Hair follicular keratinocyte (primary cell): ENCODE measurements around the genes PDE4A, DNM2 and TMED1.

- RAMPAGE, long total RNA: no peak
Measured at GRCh38 chr19:10270219-10270609, 706 bp upstream of the ICAM1 start.

DNA sequence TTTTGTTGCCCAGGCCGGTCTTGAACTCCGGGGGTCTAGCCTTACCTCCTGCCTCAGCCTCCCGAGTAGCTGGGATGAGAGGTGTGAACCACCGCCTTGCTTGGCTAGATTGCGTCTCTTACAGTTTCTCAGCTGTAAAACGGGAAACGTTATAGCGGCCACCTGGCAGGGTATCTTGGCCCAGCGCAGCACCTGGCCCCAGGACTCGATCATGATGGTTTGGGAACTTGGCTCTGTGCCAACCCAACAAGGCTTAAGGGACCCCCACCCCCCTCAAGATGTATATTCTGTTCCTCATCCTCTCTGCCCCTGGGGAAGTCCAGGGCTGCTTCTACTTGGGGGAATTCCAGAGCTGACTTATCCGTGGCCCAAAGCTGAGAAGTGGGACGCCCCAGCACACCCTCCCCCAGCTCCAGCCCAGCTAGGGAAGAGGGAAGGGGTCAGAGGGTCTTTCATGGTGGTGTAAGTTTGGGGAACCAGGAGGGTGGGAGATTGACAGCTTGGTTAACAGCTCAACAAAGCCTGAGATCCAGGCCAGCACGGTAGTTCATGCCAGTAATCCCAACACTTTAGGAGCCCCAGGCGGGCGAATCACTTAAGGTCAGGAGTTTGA, 659 bp downstream of the ICAM1 start:
- RAMPAGE, long total RNA: no peak

DNA sequence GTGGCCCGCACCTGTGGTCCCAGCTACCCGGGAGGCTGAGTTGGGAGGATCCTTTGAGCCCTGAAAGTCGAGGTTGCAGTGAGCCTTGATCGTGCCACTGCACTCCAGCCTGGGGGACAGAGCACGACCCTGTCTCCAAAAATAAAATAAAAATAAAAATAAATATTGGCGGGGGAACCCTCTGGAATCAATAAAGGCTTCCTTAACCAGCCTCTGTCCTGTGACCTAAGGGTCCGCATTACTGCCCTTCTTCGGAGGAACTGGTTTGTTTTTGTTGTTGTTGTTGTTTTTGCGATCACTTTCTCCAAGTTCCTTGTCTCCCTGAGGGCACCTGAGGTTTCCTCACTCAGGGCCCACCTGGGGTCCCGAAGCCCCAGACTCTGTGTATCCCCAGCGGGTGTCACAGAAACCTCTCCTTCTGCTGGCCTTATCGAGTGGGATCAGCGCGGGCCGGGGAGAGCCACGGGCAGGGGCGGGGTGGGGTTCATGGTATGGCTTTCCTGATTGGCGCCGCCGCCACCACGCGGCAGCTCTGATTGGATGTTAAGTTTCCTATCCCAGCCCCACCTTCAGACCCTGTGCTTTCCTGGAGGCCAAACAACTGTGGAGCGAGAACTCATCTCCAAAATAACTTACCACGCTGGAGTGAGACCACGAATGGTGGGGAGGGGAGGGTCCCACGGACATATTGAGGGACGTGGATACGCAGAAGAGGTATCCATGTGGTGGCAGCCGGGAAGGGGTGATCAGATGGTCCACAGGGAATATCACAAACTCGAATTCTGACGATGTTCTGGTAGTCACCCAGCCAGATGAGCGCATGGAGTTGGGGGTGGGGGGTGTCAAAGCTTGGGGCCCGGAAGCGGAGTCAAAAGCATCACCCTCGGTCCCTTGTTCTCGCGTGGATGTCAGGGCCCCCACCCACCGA, 1.2 kb upstream of the ICAM5 start:
- RAMPAGE, long total RNA: no peak

GRCh38 chr19:10316358-10316891, 610 bp upstream of the FDX2 start:
- RAMPAGE, long total RNA: no peak

DNA sequence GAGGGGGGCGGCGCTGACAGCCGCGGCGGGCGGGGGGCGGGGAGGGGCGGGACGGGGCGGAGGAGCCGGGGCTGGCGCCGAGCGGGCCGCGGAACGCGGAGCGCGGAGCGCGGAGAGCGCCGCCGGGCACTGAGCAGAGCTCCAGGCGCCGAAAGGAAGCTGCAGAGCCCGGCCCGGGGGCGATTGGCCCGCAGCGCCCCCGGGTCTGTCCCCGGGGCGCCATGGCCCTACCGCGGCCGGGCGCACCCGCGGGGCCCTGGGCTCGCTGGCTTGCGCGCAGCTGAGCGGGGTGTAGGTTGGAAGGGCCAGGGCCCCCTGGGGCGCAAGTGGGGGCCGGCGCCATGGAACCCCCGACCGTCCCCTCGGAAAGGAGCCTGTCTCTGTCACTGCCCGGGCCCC, at the start of gene PDE4A:
PDE4A (plus strand) TSS at position 115 of the 399 bp plus-strand sequence.
- RAMPAGE, long total RNA: no peak

GRCh38 chr19:10478321-10479585, 24.4 kb downstream of the KEAP1 start:
- RAMPAGE, long total RNA: no peak

GRCh38 chr19:10559615-10560128, 6.1 kb downstream of the KRI1 start:
- RAMPAGE, long total RNA: no peak

DNA sequence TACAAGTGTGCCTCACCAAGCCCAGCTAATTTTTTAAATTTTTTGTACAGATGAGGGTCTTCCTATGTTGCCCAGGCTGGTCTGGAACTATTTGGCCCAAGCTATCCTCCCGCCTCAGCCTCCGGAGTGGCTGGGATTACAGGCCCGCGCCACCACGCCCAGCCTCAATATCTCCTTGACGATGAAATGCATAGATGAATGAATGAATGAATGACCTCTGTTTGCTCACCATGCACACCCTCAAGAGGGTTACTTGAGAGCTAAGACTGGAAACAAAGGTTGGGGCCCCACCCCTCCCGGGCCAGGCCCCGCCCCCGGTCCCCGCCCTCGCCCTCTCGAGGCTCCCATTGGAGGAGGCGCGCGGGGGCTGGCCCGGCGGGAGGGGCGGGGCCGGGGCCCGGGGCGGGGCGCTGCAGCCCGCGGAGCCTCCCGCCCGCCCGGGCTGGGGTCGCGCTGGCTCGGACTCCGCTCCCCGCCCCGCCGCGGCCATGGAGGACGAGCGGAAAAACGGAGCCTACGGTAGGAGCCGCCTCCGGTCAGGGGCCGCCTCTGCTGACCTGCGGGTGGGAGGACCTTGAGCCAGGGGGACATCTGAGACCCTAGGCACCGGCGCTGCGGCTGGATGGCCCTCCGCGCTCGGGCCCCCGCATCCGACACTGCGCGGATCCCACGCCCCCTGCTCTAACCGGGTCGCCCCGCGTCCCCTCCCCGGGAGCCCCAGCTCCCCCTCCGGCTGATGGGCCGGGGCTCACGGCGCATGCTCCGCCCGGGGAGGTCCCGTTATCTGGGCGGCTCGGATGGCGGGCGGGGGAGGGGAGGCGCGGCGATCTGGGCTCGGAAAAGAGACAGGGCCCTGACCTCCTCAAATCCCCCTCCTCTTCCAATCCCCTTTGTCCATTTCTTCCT, 15.2 kb upstream of the AP1M2 start:
- RAMPAGE, long total RNA: no peak

DNA sequence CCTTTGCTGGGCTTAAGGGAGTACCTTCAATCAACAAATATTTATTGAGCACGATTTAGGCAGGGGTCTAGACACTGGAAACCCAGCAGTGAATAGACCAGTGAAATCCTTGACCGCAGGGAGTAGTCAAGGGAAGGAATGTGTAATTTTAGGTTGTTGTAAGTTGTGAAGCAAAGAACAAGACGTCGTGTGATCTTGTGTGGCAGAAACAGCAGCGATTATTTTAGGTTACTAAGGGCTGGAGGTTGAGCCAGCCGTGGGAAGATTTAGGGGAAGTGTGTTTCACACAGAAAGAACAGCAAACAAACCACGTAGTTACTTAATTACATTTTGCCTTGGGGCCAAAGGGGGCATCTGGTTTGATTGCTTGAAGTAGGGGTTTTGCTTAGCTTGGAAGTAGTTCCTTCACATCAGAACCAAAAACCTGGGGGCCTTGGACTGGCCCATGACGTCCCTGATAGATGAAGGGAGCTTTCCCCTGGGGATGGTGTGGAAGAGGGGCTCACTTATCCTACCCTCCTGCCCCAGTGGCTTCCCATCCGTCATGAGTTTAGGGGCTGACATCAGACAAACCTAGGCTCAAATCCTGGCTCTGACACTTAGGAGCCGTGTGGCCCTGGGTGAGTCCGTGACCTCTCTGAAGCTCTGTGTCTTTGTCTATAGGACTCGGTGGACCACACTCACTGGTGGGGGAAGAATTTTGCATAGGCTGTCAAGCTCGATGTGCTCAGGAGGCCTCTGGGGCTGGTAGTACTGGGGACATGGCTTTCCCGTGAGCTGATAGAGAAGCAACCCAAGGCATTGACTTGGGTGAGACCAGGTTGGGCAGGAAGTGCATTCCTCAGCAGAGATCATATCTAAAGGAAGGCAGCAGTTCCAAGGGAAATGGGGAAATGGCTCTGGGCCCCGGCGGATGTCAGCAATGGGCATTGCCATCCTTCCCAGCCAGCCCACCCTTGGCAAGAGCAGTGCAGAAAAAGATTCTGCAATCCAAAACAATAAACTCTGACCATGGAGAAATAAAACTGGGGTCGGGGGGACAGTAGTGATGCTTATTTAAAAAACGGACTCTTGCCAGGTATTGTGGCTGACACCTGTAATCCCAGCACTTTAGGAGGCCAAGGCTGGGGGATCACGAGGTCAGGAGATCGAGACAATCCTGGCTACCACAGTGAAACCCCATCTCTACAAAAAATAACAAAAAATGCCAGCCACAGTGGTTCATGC, 17.3 kb upstream of the AP1M2 start:
- RAMPAGE, long total RNA: no peak

GRCh38 chr19:10653491-10654209, 496 bp upstream of the ILF3 start:
- RAMPAGE, long total RNA: no peak

DNA sequence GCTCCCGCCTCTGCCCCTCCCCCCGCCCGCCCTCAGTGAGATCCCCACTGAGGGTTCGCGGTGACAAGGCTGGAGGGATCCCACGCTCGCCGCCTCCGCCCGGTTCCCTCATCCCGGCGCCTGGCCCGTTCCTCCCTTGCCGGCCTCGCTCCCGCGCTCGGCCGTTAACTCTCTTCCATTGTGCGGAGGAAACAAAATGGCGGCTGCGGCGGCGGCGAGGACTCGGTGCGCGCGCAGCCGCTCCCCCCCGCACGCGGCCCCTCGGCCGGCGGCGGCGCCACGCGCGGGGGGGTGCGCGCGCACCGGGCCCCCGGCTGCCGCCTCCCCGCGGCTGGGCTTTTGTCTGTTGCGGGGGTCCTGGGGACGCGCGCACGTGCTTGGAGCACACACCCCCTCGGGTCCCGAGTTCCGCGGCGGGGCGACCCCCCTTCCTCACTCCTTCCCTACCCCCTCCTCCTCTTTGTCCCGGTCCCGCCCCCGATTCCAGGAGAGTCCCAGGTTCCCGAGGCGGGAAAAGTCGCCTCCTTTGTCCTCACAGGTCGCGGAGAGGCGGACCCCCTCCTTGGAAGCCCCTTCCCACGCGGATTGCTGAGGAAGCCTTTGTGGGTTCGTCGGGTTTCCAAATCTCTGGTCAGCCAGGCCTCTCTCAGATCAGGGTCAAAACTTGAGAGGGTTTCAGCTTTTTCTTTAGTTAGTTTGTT, 522 bp downstream of the ILF3 start:
- RAMPAGE, long total RNA: no peak

- RAMPAGE, long total RNA: no peak
Measured at GRCh38 chr19:10679415-10680682, 21.4 kb upstream of the QTRT1 start.

DNA sequence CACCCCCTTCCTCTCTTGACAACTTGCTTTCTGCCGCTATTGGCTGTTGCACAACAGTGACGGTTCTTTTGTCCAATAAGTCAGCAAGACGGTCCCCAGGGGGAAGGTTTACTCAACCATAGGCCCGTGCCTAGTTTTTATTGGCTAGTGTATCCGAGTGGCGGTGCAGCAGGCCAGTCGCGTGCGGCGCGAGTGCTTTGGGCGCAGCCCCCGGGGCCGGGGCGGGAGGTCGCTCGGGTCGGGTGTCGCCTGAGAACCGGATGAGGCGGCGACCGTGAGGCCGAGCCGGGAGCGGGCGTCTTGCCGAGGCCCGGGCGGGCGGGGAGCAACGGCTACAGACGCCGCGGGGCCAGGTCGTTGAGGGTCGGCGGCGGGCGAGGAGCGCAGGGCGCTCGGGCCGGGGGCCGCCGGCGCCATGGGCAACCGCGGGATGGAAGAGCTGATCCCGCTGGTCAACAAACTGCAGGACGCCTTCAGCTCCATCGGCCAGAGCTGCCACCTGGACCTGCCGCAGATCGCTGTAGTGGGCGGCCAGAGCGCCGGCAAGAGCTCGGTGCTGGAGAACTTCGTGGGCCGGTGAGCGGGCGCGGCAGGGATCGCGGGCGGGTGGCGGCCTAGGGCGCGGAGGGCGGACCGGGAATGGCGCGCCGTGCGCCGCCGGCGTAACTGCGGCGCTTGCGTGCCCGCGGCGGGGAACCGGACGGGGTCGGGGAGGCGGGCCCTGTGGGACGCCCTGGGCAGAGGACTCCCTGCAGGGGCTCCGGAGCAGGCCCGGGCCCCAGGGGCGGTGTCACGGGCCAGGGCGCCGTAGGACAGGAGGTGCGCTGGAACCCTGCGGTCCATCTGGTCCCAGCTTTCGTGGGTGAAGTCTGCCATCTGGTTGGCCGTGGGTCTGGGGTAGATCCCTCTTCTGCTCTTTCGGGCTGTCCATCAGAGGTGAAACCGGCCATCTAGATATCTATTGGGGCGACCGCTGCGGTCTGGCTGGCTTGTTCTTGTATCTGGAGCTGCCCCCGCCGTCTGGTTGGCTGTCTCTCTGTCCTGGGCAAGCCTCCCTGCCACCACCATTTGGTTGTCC, at the start of gene DNM2:
DNM2 (plus strand) TSS at position 252 of the 1,078 bp plus-strand sequence.
- RAMPAGE, long total RNA: no peak

- RAMPAGE, long total RNA: no peak
Measured at GRCh38 chr19:10740737-10741130, 22.9 kb downstream of the DNM2 start.

GRCh38 chr19:10745072-10745544, 27.2 kb downstream of the DNM2 start:
- RAMPAGE, long total RNA: no peak

DNA sequence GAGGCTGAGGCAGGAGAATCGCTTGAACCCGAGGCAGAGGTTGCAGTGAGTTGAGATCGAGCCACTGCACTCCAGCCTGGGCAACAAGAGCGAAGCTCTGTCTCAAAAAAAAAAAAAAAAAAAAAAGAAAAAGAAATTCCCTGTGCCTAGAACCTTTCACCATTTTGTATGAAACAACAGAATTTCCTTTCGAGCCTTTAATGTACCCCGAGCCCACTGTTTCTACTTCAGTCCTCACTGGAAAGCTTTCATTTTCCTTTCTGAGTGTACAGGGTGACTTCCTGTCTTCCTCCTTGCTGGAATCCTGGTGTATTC, 39.9 kb downstream of the DNM2 start:
- RAMPAGE, long total RNA: no peak

DNA sequence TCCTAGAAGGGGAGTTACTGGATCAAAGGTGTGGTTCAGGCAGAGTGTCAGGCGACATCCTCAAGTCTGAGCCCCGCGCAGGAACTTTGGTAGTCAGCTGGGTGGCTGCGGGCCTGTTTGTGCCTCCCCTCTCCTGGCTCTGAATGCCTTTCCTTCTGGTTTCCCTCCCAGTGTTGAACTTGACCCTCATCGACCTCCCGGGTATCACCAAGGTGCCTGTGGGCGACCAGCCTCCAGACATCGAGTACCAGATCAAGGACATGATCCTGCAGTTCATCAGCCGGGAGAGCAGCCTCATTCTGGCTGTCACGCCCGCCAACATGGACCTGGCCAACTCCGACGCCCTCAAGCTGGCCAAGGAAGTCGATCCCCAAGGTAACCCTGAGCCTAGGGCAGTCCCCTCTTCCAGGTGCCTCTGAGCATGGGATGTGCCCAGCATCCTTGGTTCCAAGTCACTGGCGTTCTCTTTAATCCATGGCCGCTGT, 57.7 kb downstream of the DNM2 start:
- RAMPAGE, long total RNA: no peak

- RAMPAGE, long total RNA: no peak
Measured at GRCh38 chr19:10830884-10831459, 5.0 kb downstream of the TMED1 start.

DNA sequence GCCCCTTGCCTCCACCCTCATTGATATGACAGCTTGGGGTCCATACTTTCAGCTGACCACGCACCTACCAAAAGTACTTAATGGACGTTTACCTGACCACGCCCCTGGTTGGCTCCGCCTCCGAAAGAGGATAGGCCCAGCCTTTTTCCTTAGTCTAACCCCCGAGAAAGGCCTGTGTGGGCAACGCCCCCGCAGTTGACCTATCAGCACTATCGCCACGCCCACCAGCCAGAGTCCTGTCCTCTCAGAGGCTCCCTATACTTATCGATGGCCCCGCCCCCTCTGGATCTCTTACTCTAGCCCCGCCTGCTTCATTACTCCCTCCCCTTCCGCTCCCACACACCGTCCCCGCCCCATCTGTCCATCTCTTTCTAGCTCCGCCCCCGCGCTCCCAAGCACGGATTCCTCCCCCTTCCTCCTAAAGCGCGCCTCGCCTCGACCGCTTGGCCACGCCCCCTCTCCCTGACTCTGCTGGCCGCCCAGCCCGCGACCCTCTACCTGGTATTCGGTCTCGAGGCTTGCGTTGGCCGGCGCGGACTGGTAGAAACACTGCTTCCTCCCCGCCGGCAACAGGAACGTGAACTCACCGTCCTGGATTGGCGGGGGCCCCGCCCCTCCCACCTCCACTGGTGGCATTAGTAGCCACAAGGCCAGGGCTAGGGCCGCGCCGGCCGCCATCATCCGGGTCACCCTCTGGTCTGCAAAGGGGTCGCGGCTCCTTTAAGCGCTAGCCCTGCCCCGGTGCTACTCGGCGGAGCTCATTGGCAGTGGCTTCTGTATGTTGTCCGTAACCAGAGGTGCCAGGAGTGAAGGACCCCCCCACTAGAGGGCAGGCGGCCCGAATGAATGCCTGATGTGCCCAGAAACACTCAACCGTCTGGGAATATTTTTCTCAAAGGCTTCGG, at the start of gene TMED1:
TMED1 (minus strand) TSS at position 702 of the 905 bp plus-strand sequence.
- RAMPAGE, long total RNA: no peak

DNA sequence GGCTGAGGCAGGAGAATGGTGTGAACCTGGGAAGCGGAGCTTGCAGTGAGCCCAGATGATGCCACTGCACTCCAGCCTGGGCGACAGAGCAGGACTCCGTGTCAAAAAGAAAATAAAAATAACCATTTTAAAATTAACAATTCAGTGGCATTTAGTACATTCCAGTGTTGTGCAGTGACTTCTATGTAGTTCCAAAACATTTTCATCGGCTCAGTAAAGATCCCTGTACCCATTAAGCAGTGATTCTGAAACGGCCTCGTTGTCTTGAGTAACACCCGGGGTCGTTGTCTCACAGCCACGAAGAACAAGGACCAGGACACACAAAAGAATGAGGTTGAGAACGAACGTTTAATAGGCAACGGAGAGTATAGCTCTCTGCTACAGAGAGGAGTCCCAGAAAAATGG, 2.3 kb upstream of the TMED1 start:
- RAMPAGE, long total RNA: no peak